ENCODE measurements around a stretch of chr16.

DNA sequence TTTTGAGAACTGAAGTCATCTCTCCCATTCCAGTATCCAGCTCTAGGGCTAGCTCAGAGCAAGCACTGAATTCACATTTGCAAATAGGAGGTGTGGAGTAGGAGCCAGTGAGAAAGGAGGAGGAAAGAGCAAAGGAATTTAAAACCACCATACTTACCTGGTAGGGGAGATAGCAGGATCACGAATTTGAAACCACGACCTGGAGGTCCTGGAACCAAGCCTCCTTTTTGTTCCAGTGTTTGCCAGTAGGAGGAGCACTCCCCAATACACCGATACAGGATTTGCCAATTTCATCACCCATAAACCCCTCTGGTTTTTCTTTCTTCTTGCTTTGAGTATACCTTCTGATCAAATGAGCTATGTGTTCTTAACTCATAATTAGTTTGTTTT is 22.5 kb downstream of the BCO1 start:
- RRBS: no CpG with 5 or more reads among the region's 3 CpGs

DNA sequence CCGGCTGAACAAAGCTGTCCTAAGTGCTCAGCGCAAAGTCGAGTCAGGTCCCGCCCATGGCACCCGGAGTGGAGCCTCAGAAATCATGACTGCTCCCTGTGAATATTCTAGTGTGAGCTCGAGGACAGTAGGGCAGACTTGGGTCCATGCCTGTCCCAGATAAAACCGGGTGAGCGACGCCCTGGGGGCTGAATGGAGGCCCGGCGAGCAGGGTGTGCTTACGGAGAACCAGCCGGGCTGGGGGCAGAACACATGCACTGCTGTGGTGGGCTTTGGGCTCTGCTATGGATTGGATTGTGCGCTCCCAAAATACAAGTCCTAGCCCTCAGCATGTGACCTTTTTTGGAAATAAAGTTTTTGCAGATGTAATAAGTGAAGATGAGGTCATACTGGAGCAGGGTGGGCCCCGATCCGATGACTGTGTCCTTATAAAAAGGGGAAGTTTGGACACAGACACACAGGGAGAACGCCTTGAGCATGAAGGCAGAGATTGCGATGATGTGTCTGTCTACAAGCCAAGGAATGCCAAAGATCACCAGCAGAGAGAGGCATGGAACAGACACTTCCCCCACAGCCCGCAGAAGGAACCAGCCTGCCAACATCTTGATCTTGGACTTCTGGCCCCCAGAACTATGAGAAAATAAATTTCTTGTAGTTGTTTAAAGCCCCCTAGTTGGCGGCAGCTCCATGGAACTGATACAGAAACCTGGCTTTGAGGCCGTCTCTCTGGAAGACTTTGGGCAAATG is 12.7 kb upstream of the CMIP start:
- RRBS: 91% methylated on average over 8 of the region's 21 CpGs

GRCh38 chr16:81446028-81446923 is 1.7 kb downstream of the CMIP start:
- RRBS: no CpG with 5 or more reads among the region's 24 CpGs

DNA sequence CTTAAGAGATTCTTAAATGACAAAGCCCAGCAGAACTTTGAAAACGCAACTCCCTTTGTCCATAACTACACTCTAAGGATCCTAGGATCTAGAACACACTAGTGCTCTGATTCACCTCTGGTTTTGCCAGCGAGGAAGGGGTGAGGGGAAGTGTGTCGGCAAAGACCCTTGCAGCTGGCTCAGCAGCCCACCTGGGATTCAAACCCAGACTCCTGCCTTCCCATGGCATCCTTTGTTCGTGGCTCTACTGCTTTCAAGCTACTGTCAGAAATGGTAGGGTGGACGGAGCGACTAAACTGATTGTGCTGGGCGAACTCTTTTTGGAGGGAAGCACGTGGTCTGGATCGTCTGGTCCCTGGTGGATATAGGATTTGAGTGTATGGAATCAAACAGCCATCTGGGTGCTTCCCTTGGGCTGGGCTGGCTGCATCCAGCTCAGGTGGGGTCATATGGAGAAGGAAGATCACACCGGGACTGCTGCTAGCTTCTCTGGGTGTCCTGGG is 8.4 kb downstream of the CMIP start:
- RRBS: no CpG with 5 or more reads among the region's 10 CpGs

DNA sequence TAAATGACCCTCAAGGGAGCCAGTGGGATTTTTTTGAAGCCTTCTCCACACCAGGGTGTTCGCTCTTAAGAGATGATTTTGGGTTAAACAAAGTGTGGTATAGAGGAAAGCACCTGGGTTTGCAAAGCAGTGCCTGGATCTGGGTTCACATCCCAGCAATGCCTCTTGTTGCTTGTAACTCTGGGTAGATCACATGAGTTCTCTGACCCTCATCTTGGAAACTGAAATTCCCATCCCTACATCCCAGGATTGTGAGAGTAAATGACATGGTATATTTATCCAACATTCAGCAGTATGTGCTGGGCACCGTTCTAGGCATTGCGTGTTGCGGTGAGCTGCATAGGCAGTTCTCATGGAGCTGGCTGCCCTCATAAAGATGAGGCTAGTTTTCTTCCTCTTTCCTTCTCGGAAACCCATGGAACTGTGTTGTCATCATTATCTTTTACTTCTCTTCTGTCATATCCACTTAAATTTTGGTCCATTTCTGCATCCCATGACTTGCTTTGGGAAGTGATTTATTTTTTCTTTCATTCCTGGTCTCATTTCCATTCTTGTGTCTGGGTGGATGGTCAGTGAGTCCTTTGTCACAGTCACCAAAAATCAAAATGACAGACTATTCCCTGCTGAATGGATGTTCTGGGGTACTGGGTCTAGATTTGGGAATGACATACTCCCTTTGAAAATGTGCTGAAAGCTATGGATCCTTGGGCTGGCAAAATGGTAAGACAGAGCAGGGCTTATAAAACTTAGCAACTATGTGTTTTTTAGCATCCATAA is 17.2 kb downstream of the CMIP start:
- RRBS: no CpG with 5 or more reads among the region's 5 CpGs

GRCh38 chr16:81495135-81495626 is 50.6 kb downstream of the CMIP start:
- RRBS: 93% methylated on average over 6 of the region's 13 CpGs

- RRBS: no CpG with 5 or more reads among the region's 12 CpGs
Observed at GRCh38 chr16:81516665-81517351, 72.2 kb downstream of the CMIP start.

DNA sequence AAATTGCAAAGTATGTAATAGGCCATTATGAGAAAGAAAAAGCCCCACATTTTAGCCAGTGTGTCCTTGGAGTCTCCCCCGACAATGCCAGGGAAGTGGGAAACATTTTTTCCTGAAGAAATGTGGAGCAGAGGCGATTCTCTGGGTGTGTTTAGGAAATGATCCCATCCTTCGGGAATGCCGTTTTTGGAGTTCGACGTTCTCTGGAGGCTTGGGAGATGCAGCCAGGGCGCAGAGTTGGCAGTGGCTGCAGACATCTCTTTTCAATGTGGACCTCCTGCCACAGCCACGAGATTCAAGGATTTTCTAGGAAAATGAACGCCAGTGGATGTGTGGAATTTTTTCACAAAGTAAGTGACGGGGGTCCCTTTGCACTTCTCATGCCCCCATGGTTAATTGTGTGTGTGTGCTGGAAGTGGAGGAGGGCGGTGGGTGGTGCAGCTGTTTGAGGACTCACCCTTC is 73.1 kb downstream of the CMIP start:
- RRBS: no CpG with 5 or more reads among the region's 11 CpGs

GRCh38 chr16:81541360-81541727 is 96.7 kb downstream of the CMIP start:
- RRBS: no CpG with 5 or more reads among the region's 8 CpGs

DNA sequence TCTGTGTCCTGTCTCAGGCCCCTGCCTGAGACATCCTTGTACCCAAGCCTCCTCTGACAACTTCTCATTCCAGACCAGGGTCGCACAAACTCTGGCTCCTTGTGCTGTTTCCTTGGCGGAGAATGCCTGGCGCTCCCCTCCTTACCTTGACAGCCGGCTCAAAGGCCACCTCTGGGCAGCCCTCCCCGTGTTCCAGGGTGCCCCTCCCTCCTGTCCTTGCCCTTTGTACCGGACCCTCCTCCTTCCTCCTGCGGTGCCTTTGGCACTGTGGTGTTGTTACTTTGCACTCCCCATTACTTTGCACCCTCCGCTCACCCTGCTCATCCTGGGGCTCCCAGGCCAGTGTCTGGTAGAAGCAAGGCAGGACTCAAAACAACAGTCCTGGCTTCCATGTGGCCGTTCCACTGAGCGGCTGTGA is 147.7 kb downstream of the CMIP start:
- RRBS: 85% methylated on average over 3 of the region's 10 CpGs

DNA sequence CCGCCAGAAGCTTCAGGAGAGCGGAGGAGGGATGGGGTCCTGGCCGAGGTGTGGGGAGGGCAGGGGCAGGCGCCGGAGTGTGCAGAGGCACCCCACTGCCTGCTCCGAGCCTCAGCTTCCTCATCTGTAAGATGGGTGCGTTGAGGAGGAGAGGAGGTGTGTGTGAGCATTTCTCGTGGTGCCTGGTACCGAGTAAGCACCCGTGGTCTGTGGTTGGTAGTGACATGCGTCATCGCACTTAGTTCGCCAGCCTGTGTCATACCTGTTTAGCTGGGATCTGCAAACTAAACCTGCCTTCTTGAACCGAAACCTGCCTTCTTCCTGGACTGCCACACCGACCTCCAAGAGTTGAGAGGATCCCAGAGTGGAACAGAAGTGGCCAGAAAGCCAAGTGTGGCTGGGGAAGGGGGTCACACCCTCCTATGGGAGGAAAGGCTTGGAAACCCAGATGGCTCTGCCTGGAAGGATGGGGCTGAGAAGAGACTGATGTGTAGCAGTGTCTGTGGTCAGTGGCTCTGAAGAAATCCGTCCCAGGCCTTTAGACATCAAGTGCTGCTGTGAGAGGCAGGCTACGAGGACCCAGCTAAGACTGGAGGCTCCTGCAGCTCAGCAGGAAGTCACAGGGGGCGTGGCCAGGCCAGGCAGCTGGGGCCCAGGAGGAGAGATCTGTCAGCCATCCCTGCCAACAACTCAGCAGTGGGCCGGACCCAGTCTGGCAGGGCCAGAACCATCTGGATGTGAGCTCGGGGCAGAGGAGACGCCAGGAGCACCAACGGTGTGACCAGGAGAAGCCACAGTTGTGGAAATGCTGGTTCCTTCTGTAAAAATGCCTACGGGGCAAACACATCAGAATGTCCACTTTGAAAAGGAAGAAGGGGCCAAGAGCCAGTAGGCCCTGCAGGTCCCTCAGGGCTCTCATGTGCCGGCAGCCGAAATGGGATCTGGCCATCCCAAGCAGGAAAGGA is 162.5 kb upstream of the PLCG2 start:
- RRBS: no CpG with 5 or more reads among the region's 25 CpGs

GRCh38 chr16:81625077-81625612 is 153.9 kb upstream of the PLCG2 start:
- RRBS: no CpG with 5 or more reads among the region's 6 CpGs

- RRBS: 91% methylated on average over 5 of the region's 16 CpGs
Observed at GRCh38 chr16:81638423-81639033, 140.6 kb upstream of the PLCG2 start.

DNA sequence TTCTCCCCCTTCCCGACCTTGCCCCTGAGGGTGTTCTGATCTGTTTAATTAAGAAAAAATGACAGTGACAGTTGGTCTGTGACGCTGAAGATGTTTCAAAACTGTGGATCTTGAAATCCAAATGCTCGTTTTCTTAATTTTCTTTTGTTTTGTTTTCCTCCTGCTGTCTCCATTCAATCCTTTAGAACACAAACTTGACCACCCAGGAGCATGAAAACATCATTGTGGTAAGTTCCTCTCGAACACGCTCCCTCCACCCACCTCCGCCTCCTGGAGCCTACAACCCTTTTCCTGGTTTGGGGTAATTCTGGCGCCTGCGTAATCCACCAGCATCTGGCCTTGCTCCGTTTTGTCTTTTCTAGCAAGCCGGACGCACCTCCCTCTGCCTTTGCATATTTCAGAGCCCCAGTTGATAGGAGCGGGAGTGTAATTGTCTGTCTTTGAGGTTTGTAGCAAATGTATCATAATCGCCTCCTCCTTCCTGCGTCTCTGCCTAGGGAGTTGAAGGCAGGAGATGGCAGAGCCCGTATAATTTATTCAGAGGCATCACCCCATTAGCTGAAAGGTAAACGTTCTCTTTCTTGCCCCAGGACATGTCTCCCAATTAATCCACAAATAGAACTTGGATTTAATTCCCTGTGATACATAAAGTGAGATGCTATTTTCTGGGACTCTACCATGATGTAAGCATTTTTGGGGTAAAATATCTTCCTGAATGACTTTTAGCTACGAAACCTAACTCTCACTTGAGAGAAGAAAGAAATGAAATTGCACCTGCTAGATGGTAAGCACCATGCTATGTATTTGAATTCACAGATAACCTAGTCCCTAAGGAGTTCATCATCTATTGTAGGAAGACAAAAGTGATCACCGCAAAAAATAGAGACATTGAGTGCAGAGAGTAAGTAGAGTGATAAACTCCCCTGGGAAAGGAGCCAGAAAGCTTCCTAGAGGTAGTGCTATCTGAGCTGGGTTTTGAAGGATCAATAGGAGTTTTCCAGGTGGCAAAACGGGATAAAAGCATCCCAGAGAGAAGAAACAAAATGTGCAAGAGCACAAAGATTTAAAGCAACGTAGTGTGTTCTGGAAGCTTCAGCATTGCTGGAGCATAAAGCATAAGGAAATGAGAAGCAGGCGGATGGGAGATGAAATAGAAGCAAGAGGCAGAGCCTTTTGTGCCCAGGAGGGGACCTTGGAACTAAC is 121.1 kb upstream of the PLCG2 start:
- RRBS: no CpG with 5 or more reads among the region's 21 CpGs

GRCh38 chr16:81710941-81711611 is 68.0 kb upstream of the PLCG2 start:
- RRBS: no CpG with 5 or more reads among the region's 16 CpGs

GRCh38 chr16:81746052-81746733 is 32.9 kb upstream of the PLCG2 start:
- RRBS: 0% methylated on average over 2 of the region's 28 CpGs

GRCh38 chr16:81863496-81864521 is 84.7 kb downstream of the PLCG2 start:
- RRBS: no CpG with 5 or more reads among the region's 10 CpGs

- RRBS: no CpG with 5 or more reads among the region's 37 CpGs
Observed at GRCh38 chr16:82139084-82139941, 30.7 kb downstream of the MPHOSPH6 start.

- RRBS: no CpG with 5 or more reads among the region's 4 CpGs
Observed at GRCh38 chr16:82152866-82153382, 17.1 kb downstream of the MPHOSPH6 start.

GRCh38 chr16:82584716-82585401 is 41.9 kb upstream of the CDH13 start:
- RRBS: no CpG with 5 or more reads among the region's 13 CpGs

Data from HCT116 (cell line).